Measurements from ENCODE around the genes CEP55 and LGI1.

DNA sequence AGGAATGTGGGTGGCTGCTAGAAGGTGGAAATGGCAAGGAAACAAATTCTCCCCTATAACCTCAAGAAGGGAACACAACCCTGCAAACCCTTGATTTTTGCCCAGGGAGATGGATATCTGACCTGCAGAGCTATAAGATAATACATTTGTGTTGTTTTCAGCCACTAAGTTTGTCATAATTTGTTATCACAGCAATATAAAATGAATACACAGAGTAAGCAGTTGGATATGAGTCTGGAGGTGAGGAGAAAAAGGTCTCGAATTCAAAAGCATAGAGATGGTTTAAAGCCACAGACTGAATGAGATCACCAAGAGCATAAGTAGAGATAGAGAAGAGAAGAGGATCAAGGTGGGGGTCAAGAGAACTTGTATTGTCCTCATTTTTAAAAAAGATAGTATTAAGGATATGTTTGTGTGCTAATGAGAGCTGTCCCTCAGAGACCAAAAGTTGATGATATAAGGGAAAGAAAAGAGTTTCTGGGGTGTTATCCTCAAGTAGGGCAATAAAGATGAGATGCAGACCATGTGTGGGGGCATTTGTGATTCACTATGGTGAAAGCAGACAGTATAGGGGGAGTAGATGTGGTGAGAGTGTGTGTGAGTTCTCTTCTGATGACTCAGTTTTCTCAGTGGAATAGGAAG, 25.9 kb upstream of the PCGF5 start:
- RRBS: no CpG with 5 or more reads among the region's 1 CpG

- RRBS: no CpG with 5 or more reads among the region's 8 CpGs
Observed at GRCh38 chr10:91796081-91796636, 2.1 kb upstream of the TNKS2 start.

DNA sequence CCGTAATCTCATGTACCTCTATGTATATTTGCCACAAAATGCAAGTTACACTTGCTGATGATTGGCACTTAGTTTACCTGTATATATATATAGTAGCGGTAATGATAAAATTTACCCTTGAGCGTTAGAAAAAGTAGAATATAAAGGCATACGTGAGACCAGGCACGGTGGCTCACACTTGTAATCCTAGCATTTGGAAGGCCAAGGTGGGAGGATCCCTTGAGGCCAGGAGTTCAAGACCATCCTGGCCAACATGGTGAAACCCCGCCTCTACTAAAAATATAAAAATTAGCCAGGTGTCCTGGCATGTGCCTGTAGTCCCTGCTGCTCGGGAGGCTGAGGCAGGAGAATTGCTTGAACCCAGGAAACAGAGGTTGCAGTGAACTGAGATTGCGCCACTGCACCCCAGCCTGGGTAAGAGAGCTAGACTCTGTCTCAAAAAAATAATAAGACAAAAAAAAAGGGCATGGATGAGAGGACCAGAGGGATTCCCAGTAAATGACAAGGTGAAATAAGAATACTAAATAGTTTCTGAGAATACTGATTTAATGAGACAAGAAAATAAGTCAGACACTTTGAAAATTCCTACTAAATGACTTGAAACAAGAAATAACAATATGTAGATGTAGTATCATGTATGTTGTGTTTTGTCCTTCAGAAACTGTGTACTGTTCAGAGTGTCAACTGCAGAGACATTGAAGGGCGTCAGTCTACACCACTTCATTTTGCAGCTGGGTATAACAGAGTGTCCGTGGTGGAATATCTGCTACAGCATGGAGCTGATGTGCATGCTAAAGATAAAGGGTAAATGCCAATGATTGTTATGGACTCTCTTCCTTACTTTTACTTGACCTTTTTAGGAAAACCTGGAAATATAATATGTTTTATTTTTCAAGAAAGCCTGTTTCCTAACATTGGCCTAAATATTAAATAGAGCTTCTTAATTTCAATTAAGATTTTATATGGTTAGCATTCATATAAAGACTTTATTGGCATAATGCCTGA, 42.0 kb downstream of the TNKS2 start:
- RRBS: no CpG with 5 or more reads among the region's 10 CpGs

- RRBS: no CpG with 5 or more reads among the region's 1 CpG
Observed at GRCh38 chr10:91849245-91849759, 51.1 kb downstream of the TNKS2 start.

DNA sequence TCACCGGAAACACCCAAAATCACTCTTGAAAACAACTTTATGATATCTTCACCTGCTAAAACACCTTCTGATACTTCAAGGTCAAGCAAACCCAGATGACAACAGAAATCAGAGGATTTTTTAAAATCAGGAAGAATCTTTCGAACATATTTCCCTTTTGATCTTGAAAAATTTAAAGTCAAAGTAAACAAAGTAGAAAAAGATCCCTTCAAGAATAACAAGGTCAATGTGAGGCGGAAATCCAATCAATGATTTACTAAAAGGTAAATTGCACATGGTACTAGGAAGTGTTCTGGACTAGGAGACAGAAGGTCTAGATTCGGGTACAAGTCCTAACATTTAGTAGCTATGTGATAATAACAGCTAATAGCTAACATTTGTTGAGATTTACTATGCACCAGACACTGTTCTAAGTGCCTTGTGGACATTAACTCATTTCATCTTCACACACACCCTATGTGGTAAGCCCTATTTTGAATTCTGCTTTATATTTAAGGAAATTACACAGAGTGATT, 176.6 kb downstream of the CPEB3 start:
- RRBS: no CpG with 5 or more reads among the region's 4 CpGs

- RRBS: no CpG with 5 or more reads among the region's 8 CpGs
Observed at GRCh38 chr10:92122724-92123511, 168.0 kb downstream of the CPEB3 start.

DNA sequence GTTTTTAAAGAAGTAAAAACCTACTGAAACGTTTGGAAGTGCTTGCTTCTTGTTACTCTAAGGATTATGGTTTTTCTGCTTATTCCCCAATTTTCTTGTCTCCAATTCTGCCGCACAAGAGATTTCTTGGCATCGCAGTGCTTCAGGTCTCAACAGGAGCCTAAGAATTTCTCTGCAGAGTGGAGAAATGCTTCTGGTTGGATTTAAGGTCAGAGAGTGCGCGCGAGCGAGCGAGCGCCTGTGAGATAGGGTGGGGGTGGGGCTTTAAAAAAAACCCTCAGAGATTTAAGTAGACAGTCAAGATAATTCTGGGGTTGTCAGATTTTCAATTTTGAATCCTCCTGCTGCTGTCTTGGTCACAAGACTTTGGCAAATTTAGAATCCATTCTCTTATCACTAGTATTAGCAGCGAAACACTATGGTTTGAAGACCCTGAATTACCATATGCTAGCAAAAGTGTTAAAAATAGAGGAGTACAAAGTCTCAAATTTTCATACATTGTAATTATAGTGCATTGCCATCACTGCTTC, 49.7 kb downstream of the CPEB3 start:
- RRBS: no CpG with 5 or more reads among the region's 10 CpGs

- RRBS: no CpG with 5 or more reads among the region's 8 CpGs
Observed at GRCh38 chr10:92242850-92243730, 47.8 kb downstream of the CPEB3 start.

GRCh38 chr10:92290039-92290813, 652 bp downstream of the CPEB3 start:
- RRBS: 1% methylated on average over 2 of the region's 32 CpGs

DNA sequence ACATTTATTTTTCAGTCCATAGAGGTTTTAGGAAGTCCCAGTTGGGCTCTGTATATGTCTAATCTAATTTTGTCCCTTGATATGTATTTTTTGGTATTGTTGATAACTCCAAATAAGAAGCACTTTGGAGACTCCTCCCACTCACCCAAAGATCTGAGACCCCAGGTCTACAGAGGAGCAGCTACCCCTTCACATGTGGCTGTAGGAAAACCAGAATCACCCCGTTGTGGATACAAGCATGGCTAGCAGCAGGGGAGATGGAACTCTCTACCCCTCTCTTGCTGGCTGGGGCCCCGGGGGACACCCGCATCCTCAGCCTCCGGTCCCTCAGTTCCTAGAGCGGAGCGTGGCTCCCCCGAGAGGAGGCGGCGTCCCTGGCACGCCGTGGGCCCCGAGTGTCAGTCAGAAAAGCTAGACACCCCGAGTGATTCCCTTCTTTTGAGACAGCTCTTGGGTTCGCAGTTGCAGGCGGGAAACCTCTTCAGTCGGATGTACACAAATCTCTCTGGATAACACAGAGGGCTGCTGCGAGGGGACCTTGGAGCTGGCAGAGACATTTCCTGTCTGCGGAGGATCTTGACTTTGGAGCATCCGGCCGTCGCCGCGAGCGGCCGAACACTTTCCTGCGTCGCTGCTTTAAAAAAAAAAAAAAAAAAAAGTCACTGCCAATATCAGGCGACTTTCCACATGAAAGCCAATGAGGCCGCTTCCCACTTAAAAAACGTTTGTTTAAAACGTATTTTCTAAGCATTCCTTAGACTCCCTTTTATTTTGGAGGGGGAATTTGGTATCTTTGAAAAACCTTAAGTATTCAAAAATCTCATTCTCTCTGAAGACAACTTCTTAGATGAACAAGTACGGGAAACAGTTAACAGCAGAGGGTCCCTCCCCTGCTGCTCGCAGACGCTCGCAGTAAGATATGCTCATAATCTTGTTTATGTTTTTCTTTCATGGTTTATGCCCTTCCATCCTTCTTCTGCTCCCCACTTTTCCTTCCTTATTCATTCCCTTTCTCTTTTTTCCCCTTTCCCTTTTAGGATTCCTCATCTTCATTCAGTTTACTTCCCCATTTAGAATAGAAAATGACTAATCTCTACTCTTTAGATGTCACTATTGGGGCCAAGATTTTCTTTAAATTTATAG, 9.8 kb downstream of the HHEX start:
- RRBS: no CpG with 5 or more reads among the region's 35 CpGs

GRCh38 chr10:93198816-93199616, 125.3 kb downstream of the CYP26A1 start:
- RRBS: 3% methylated on average over 3 of the region's 17 CpGs

DNA sequence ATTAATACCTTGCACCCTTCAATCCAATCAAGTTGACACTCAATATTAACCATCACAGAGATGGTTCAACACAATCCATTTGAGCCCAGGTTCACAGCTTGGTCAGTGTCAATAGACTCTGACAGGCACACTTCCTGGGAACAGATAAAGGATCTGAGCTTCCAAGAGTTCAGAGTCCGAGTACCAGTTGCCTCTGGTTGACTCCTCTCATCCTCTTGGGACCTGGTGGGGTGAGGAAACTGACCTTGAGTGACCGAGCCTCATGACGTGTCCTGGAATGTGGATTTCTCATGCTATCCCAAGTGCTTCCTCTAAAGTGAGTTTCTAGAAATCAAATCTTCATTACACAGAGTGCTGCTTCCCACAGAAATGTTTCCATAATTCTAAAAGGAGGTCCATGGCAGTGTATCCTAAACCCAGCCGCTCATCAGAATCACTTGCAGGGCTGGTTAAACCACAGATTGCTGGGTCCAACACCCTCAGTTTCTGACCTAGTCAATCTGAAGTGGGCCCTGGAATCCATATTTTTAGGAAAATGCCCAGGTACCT, 162.1 kb downstream of the CYP26A1 start:
- RRBS: no CpG with 5 or more reads among the region's 4 CpGs

- RRBS: no CpG with 5 or more reads among the region's 10 CpGs
Observed at GRCh38 chr10:93384068-93384444, 98.1 kb downstream of the MYOF start.

- RRBS: no CpG with 5 or more reads among the region's 9 CpGs
Observed at GRCh38 chr10:93421982-93422539, 60.1 kb downstream of the MYOF start.

GRCh38 chr10:93464103-93464604, 18.0 kb downstream of the MYOF start:
- RRBS: no CpG with 5 or more reads among the region's 5 CpGs

GRCh38 chr10:93468337-93469089, 13.6 kb downstream of the MYOF start:
- RRBS: no CpG with 5 or more reads among the region's 6 CpGs

DNA sequence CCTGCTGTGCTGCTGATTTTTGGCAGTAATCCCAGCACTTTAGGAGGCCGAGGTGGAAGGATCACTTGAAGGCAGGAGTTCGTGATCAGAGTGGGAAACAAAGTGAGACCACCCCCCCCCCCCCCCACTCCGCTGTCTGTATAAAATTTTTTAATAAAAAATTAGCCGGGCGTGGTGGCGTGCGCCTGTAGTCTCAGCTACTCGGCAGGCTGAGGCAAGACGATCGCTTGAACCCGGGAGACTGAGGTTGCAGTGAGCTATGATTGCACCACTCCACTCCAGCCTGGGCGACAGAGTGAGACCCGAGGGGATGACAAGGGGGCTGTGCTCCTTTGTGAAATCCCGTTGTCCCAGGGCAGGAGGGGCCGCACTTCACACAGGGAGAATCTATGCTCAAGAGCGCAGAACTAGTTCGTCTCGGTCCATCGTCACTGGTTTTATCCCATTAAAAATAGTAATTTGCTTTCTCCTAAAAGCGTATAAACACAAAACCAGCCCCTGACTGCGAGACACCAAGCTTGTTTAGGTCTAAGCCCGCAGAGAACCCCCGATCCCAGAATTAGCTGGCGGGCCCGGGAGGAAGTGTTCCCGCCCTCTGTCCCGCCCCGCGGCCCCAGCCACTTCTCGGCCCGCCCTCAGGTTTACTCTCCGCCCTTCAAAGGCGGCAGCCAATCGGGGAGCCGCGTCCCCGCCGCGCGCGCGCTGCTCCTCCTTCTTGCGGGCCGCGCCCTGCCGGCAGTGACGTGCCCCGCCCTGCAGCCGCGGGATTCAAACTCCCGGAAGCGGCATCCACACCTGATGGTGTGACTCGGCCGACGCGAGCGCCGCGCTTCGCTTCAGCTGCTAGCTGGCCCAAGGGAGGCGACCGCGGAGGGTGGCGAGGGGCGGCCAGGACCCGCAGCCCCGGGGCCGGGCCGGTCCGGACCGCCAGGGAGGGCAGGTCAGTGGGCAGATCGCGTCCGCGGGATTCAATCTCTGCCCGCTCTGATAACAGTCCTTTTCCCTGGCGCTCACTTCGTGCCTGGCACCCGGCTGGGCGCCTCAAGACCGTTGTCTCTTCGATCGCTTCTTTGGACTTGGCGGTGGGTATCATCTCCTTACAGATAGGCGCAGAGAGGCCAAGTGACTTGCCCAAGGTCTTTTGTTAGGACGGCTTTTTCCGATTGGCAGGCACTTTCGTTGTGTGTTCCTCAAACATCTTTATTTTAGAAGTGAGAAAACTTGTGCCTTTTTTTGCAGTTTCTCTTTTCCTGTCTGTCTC, at the start of gene CEP55:
Gene CEP55 (plus strand): TSS at position 771 of the 1,261 bp plus-strand sequence.
- RRBS: 2% methylated on average over 12 of the region's 88 CpGs

GRCh38 chr10:93757516-93758105, at the start of gene LGI1:
Gene LGI1 (plus strand): TSS chr10:93757936.
- RRBS: no CpG with 5 or more reads among the region's 11 CpGs